Fibroblast of the aortic adventitia (primary cell): ENCODE results near the genes SLC15A4 and SFSWAP.

DNA sequence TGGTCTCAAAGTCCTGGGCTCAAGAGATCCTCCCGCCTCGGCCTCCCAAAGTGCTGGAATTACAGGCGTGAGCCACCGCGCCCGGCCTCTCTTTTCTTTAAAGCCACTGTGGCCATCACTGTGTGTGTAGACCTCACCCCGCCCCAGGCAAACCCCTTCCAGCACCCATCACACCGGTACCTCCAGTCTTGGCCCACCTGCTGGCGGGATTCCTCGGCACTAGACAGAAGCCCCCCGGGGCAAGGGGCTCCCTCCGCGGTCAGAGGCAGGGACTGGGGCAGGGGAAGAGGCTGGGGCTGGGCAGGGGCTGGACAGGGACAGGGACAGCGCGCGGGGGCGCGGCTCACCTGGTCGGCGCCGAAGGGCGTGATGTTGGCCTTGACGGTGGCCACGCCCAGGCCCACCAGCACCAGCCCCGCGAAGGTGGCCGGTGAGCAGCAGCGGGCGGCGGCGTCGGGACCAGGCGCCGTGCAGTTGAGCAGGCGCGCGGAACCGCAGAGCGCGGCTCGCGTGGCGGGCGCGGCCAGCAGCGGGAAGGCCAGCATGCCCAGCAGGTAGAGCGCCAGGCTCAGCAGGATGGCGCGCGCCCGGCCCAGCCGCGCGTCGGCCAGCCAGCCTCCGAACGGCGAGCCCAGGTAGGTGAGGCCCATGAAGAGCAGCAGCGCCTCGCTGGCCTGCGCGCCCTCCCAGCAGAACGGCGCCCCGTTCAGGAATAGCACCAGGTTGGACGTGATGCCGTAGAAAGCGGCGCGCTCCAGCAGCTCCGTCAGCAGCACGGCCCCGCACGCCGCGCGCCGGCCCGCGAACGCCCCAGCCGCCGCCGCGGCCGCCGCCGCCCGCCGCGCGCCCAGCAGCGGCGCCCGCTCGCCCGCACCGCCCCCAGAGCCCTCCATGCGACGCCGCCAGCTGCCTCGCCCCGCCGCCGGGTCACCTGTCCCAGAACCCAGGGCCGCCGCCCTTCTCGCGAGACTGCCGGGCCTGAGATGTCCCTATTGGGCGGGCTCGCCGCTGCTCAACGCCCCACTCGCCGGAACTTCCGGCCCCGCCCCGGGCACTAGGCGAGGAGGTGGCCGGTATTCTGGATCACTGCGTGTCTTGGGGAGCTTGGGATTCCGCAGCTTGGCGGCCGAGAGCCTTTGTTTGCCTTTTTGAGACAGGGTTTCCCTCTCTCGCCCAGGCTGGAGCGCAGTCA is at the start of gene SLC15A4:
TSS of gene SLC15A4 (minus strand) at position 908 of the 1,192 bp plus-strand sequence.
- CAGE, long polyA plus RNA = no peak

GRCh38 chr12:128973920-128974803 is 120.9 kb downstream of the GLT1D1 start:
- CAGE, long polyA plus RNA = no peak

- CAGE, long polyA plus RNA = no peak
These were observed 203.8 kb downstream of the TMEM132D start for GRCh38 chr12:129699992-129700414.

DNA sequence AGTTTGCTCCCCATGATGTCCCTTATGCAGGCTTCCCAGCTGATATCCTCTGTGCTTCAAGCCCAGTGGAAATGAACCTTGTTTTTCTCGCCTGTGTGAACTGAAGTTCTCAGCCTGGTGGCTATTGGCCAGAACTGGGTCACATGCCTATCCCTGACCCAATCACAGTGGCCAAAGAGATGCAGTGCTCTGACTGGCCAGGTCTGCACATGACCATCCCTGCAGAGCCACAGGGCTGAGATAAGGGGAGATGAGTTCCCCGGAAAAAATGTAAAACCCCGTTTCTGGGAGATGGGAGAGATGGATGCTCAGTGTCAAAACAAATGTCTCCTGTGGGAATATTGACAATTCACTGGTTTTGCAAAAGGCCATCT is 34.7 kb upstream of the FZD10 start:
- CAGE, long polyA plus RNA = no peak

DNA sequence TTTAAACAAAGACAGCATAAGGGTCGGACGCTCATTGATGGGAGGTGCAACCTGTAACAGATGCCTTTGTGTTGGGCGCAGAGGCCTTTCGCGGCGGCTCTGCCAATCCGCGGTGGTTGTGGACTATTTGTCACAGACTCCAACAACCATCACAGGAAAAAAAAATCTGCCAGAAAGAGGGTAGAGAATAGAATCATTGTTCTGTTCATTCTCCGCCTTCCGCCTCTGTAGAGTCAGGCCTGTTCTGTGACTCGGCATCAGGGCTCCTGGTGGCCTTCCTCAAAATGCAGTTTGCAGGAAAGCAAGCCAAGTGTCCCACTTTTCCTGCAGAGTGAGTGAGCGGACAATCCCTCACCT is 83.1 kb upstream of the PIWIL1 start:
- CAGE, long polyA plus RNA = no peak

DNA sequence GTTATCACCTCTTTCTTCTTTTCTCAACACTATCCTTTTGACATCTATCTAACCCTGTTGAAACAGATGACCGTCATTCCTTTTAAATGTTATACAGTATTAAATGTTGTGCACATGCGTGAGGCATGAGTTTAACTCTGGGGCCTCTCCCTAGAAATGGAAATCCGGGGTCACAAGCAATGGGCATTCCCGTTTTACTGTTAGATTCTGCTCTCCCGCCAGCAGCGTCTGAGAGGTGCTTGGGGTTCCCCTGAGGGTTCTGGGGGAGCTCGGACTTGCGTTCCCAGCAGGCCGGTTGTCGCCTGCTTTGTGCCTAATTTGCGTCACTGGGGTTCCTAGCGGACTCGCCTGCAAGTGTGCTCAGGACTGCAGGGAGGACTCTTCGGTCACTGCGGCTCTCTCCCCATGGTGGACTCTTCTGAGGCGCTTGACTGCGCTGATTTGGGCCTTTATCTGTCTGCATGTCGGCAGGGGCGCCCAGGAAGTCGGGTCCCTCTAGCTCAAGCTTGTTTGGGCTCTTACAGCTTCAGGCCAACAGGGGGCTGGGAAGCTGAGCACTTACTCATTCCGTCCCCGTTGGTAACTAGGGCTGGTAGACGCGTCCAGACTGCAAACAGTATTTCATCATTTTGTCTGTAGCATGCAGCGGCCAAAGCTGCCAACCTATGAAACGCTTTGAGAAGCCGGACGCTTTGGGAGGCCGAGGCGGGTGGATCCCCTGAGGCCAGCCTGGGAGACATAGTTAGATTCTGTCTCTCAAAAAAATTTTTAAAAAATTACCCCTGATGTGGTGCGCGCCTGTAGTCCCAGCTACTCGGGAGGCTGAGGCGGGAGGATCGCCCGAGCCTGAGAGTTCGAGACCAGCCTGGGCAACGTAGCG is 1.1 kb upstream of the RAN start:
- CAGE, long polyA plus RNA = no peak

- CAGE, long polyA plus RNA = no peak
These were observed 1.1 kb upstream of the ADGRD1 start for GRCh38 chr12:130952452-130953074.

GRCh38 chr12:131105689-131106540 is 152.2 kb downstream of the ADGRD1 start:
- CAGE, long polyA plus RNA = no peak

DNA sequence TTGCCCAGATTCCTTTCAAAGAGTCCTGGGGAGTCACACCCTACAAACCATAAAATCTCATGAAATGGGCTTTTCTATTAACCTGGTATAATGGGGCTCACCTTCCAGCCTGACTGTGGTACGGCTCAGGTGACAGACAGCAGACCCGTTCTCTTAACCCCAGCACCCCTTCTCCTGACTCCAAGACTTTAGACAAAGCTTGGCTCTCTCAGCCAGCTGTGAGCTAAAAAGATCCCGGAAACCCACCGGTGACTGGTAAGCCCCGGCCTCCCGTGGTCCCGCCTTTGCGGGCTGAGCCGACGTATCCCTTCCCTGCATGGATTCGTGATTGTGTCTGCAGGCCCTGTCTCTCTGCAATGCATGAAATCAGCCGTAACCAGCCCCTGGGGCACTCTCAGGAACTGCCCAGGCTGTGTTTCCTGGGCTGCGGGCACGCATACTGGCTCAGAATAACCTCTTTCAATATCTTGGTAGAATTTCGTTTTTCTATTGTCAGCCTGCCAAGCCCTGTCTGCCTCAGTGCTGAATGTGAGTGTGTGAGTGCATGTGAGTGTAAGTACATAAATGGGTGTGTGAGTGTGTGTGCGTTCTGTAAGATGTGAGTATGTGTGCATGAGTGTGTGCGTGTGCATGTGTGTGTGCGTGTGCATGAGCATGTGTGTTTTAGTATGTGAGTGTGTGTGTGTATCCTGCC is 268.5 kb downstream of the ADGRD1 start:
- CAGE, long polyA plus RNA = no peak

DNA sequence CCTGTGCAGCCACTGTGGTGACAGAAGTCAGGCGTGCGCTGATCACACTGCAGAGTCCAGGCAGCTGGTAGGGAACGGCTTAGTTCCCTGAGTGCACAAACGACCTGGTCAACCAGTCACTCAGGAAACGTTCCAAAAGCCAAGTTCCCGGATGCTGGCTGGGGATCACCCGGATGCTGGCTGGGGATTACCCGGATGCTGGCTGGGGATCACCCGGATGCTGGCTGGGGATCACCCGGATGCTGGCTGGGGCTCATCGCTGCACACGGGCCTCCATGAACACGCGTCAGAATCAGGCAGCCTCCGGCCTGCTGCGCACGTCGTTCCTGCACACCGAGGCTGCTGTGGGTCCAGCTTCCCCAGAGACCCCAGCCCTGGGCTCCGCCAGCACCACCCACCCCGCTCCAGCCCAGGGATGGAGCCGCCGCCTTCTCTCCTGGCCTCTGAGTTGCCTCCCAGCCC is 254.1 kb upstream of the SFSWAP start:
- CAGE, long polyA plus RNA = no peak

- CAGE, long polyA plus RNA = no peak
These were observed 180.5 kb upstream of the SFSWAP start for GRCh38 chr12:131530276-131530900.

DNA sequence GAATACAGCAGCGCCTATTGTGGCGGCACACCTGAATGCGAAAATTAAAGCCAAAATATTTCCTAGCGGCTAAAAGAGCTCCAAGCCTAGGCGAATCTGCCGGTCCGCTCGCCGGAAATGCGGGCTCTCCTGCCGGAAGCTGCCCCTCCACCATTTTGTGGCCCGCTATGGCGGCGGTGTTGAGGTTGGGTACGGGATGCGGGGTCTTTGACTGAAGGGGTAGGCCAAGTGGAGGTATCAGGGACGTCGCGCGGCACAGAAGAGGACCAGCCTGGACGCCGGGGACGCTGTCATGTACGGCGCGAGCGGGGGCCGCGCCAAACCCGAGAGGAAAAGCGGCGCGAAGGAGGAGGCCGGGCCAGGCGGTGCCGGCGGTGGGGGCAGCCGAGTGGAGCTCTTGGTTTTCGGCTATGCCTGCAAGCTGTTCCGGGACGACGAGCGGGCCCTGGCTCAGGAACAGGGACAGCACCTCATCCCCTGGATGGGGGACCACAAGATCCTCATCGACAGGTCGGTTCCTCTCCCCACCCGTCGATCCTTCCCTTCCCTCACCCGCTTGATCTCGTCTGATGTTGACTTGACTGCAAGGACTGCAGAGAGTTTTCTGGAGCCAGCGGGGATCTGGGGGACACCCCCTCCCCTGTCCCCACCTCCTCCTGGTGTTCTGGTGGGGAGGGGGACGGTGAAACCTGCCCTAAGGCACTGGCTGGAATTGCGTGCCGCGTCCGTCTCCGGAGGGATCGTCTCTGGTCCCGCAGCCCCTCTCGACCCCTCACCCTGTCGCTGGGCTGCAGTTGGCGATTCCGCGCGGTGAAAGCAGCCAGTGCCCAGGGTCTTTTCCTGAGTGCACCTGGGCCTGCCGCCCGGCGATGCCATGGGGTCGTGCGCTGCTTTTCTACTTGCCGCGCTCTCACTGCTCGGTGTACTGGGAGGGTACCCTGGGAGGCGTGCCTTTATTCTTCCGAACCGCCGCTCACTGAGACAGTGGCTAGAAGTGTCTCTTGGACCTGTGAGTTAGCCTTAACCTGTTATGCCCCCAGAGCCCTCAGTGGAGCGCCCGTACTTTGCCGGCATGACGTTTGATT is at the start of gene SFSWAP:
TSS of gene SFSWAP (plus strand) at position 153 of the 1,085 bp plus-strand sequence.
- CAGE, long polyA plus RNA = no peak

- CAGE, long polyA plus RNA = no peak
These were observed 54.4 kb upstream of the MMP17 start for GRCh38 chr12:131773502-131774512.

DNA sequence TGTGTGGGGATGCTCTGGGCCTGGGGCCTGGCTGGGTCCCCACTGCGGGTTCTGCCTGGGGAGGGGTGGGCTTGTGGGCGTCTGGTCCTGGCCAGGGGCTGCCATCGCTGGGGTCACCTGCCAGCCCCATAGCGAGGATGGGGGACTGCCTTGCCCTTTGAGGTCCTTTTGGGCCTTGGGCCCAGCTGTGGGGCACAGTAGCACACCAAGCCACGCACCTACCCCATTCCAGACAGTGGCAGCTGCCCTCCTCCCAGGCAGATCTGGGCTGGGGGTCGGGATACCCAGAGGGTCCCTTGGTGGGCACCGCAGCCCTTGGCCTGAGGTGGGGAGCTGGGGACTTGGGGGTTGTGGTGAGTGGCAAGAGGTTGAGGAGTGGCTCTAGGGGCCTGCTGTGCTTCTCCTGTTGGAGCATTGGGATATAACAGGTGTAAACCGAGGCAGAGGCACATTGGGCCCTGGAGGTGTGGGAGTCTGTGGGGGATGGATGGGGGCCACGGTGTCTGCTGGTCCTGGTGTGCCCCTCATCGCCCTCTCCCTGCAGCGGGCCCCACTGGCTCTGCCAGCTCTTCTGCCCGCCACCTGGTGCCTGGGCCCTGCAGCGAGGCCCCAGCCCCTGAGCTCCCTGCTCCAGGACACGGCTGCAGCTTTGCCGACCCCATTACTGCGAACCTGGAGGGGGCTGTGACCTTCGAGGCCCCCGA is 11.0 kb upstream of the PUS1 start:
- CAGE, long polyA plus RNA = no peak

GRCh38 chr12:131941371-131941929 is 8.3 kb upstream of the EP400 start:
- CAGE, long polyA plus RNA = no peak

DNA sequence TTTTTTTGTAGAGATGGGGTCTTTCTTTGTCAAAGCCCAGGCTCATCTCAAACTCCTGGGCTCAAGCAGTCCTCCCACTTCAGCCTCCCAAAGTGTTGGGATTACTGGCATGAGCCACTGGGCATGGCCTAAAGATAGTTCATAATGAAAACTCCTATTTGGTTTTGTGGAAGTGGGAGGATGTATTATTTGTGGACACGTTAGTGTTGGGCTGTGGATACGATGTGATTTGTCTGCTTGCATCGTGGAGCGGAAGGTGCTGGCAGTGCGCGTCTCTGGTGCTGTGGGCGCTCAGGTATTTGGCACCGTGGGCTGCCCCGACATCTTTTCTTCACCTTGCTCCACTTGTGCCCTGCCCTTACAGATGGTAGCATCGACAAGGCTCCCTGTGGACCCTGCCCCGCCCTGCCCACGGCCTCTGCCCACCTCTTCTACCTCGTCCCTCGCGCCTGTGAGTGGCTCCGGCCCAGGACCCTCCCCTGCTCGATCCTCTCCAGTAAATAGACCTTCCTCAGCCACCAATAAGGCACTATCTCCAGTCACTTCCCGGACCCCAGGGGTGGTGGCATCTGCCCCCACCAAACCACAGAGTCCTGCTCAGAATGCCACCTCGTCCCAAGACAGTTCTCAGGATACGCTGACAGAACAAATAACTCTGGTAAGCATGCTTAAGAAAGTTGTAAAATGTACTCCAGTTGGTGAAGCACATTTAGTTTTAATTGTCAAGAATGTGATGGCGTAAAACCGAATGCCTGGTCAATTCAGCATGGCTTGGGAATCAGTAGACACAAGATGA is 36.6 kb downstream of the EP400 start:
- CAGE, long polyA plus RNA = no peak

DNA sequence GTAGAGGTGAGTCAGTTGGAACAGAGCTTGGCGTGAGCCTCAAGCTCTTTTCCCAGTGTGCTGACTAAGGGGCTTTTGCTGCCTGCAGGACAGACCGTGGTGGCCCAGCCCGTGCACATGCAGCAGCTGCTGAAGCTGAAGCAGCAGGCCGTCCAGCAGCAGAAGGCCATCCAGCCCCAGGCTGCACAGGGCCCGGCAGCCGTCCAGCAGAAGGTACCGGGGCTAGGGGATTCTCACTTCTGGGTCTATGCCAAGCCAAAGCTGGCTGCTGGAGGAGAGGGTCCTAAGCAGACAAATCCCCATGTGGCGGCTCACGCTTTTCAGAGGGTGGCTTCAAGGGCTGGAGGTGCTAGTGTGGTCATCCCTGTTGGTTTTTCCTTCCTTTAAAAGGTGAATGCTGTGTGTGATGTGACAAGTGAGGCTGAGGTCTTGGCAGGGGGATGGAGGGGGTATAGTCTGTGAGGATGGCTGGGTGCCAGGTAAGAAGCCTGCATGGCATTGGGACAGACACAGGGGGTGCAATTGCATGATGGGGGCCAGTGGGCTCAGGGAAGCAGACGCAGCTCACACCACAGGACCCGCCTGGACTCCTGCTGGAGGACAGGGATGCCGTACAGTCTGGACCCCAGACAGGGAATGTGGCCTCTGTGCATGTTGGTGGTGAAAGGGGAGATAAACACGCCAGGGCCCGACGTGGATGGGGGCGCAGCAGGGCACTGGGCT is 76.7 kb downstream of the DDX51 start:
- CAGE, long polyA plus RNA = no peak

- CAGE, long polyA plus RNA = no peak
These were observed 9.8 kb downstream of the DDX51 start for GRCh38 chr12:132134217-132134886.

GRCh38 chr12:132275016-132275506 is 54.3 kb downstream of the GALNT9 start:
- CAGE, long polyA plus RNA = no peak

DNA sequence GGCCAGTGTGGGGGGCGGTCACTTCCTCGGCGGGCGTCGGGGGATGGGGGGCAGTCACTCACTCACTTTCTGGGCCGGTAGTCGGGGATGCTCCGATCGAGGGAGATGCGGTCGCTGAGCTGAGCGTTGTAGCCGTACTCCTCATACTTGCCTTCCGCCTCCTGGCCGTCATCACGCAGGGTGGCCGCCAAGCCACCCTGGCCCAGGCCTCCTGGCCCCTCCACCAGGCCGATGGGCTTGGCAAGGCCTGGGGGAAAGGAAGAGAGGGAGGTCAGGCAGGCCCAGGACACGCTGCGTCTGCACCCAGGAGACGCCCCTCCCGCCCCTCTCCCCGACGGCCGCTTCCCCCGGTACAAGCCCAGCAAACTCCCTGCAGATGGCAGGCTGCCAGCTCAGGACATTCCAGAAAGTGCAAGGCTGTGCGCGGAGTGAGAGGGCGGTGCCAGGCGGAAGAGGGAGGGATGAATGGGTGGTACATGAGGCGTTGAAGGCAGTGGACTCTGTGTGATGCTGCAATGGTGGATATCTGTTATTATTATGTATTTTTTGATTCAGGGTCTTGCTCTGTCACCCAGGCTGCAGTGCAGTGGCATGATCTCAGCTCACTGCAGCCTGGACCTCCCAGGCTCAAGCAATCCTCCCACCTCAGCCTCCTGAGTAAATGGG is 43.1 kb downstream of the GALNT9 start:
- CAGE, long polyA plus RNA = no peak